Breast epithelium (tissue), 2 donors: ENCODE measurements around a stretch of chr9.

- PRO-cap: no peak
- RAMPAGE, long total RNA, 2 experiments: no peak in any of the 2 experiments
These were observed 81.0 kb upstream of the CACNA1B start for GRCh38 chr9:137796605-137797051.

- PRO-cap: no peak
- RAMPAGE, long total RNA, 2 experiments: no peak in any of the 2 experiments
These were observed 48.7 kb upstream of the CACNA1B start for GRCh38 chr9:137828854-137829342.